Thoracic aorta (tissue), 1 donor: Measurements from ENCODE around the genes CFAP157, PTRH1, PIP5KL1 and SLC25A25.

DNA sequence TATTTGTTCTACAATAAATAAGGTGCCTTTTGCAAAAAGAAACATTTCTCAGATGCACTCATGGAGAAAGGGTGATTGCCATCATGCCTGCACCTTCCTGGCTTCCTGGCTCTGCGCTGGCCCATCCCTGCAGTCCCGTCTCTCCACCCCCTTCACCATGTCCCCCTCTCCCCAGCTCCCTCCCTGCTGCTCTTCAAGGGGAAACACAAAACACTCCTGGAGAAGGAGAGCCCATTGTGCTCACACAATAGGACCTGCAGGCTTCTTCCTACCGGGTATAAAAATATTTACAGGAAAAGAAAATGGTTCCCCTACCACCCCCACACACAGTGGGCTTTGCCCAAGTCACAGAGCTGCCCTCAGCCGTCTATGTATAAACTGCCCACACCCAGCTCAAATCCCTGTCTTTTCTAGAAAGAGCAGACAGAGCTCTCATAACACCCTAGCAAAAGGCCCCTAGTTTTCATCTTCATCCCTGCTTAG lies 40.5 kb downstream of the NIBAN2 start:
- RAMPAGE, long total RNA = no peak

DNA sequence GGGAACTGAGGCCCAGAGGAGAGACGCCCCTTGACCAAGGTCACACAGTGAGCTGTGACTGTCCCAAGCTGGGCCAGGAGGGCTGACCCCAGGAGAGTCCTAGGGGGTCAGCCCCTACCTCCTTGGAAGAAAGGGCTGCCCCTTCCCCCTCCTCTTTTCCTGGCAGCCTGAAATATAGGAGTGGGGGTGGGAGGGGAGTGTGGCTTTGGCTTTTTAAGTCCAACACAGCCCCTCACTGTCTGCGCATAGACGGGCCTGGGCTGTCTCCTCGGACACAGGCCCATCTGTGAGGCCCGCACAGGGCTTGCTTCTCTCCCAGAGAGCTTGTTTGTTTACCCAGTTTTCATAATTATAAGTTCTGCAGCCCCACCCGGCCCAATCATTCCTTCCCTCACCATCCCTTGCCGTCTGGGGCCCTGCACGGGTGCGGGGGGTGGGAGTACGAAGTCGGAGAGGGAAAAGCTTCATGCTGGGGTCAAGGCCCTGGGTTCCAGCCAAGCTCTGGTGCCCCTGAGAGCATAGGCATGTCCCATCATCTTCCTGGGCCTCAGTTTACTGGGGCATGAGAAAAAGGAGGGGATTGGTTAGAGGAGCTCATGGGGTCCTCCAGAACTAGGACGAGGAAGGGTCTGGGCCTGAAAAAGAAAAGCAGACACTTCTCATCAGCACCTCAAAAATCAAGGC lies 10.8 kb downstream of the NIBAN2 start:
- RAMPAGE, long total RNA = no peak

DNA sequence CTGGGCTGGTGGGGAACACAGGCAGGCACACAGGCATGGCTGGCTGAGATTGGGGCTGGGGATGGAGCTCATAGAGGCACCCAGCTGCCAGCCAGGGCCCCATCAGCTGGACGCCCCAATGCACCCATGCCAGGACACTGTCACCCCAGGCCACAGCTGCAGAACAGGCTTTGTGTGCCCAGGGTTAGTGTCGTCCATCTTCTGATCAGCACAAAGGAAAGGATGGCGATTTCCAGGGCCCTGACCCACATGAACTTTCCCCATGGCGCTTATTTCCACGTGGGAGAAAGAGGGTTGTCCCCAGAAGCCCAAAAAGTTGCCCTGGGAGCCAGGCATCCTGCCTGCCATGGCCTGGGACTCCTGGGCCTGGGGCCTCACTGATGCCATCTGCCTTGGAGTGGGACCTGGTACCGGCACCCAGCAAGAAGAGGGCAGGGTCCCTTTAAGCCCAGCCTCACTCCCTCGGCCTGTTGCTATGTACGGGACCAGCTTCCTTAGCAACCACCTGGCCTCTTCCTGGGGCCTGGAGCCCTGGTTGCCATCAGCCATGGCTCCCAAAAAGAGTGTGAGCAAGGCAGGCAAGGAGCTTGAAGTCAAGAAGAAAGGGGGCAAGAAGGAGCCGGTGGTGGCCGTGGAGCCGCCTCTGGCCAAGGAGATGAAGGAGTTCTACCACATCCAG lies at the start of gene CFAP157:
TSS of gene CFAP157 (plus strand) at position 504 of the 679 bp plus-strand sequence.
- RAMPAGE, long total RNA = no peak

- RAMPAGE, long total RNA = start-site peak on the minus strand at chr9:127715612-127715669, 18 reads
These were observed at the start of gene PTRH1 for GRCh38 chr9:127715339-127716390. Gene PTRH1 (minus strand): TSS chr9:127715663.

- RAMPAGE, long total RNA = no peak
These were observed 6.7 kb upstream of the TOR2A start for GRCh38 chr9:127741678-127742271.

- RAMPAGE, long total RNA = no peak
These were observed 8.4 kb downstream of the SH2D3C start for GRCh38 chr9:127769699-127770735.

- RAMPAGE, long total RNA = no peak
These were observed 2.3 kb downstream of the CDK9 start for GRCh38 chr9:127787945-127788712.

DNA sequence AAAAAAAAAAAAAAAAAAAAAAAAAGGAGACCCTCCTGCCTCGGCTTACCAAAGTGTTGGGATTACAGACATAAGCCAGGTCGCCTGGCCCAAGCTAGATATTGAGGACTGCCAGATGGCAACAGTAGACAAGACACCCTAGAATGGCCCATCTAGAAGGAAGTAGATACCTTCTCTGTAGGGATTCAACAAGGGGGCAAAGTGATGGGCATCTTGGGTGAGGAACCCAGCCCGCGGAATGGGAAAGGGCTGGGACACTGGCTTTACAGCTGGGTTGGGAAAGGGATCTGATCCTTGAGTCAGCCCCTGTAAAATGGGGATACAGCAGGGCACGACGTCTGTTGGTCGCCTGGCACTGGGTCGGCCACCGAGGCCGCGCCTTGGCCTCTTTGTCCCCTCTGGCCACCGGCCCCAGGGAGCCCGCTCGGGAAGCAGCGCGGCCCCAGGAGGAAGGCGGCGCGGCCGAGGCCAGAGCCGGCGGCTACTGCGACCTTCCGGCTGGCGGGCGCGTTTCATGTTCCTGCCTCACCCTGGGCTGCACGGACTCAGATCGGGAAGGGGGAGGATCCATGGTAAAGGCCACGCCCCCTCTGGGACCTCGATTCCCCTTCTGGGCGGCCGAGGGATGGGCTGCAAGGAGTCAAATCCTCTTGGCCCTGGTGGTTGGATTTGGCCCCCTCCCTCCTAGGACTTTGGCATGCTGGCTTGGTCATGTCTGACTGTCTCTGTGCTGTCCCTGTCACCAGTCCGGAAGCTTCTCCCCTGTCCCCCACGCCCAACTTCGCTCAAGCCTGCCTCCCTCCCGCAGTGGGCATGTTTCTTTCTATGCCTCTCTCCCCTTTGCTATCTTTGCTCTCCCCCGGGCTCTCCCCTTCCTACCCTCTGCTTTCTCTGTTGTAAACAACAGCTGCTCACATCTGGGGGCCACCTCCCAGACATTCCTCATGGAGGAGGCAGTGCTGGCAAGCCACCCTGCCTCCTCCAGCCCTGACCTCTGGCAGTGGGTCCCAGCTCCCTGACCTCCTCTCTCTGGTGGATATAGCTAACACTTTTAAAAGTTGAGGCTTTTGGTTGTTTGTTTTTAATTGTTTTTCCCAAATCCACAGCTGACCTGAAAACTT lies 25.7 kb downstream of the FPGS start:
- RAMPAGE, long total RNA = no peak

GRCh38 chr9:127874818-127875327 lies 2.6 kb downstream of the AK1 start:
- RAMPAGE, long total RNA = no peak

GRCh38 chr9:127930266-127931424 lies at the start of gene PIP5KL1:
Gene PIP5KL1 (minus strand): TSS chr9:127930777.
- RAMPAGE, long total RNA = no peak

DNA sequence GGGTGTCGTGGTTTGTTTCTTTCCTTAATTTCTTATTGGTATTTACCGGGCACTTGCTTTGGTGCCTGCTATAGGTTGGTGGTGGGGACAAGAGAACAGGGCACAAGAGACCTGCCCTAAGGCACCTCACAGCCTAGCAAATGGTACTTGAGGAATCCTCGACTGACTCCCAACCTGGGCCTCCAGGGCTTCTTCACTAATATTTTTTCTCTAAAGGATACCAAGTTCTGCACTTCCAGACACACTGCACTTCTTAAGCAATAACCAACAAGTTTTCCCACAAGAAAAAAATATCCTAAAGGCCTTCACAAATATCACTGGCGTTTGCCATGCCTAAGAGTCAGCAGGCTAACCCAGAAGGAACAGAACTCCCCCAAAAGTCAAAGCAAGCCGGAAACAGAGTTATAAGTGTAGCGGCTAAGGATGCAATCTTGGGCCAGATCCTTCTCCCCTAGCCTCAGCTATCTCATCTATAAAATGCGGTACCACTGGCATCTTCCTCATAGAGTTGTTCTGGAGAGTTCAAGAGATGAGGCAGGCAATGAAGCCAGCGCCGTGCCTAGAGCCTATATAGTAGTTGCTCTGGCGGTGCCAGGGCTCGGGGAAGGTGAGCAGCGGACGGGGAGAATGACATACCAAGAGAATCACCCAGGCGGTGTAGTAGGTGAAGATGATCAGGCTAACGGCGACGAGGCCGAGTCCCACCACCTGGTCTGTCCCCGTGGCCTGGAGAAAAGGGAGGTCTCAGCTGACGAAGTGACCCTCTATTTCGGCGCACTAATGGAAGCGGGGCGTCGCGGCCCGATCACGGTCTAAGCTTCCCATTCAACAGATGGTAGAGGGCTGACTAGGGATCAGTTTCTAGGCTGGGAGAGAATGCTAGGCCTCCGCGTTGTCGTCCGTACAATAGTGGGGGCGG lies 597 bp downstream of the DPM2 start:
- RAMPAGE, long total RNA = start-site peak on the minus strand centred at position 753 of the sequence, 242 bp wide, 5 reads

DNA sequence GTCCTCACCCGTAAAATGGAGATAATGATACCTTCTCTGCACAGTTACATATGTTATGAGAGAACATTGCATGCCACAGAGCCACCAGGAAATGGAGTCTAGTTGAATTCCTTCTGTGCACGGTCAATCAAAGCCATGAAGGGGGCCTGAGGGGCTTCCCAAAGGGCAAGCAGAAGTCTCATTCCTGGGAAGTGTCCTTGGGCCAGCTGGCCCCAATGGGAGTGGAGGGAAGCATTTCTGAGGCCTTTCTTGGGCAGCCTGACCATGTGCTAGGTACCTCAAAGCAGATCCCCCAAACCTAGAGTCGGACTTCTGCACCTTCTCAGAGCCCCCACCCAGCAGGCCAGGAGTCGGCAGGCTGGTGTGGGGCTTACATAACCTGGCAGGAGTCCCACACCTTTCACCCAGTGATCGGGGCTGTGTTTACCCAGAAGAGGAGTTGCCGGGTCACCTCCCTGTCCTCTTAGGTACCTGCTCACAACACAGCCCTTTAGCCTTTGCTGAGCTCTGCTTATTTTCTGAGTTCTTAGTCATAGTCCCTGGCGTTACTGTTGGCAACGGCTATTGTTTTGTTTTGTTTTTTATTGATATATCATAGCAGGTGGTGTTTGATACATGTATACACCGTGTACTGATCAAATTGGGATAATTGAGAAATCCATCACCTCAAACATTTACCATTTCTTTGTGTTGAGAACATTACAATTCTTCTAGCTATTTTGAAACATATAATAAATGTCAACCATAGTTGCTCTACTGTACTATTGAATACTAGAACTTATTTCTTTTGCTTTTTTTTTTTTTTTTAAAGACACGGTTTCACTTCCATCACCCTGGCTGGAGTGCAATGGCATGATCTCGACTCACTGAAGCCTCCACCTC lies 10.2 kb upstream of the EEIG1 start:
- RAMPAGE, long total RNA = no peak

GRCh38 chr9:128011105-128011501 lies 30.3 kb upstream of the EEIG1 start:
- RAMPAGE, long total RNA = no peak

DNA sequence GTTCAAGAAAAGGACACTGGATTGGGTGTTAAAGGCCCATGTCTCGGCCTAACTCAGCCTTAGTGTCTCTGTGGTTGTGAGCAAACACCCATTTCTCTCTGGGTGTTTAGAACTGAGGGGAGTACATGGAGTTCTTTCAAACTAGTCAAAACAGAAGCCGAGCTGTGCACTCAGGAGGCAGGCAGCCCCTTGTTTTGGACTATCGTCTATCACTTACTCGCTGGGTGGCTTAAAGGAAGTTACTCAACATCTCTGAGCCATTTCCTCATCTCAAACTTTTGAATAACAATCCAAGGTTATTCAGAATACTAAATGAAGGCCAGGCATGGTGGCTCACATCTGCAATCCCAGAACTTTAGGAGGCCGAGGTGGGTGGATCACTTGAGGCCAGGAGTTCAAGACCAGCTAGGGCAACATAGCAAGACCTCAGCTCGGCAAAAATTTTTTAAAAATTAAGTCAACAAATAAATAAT lies 39.9 kb downstream of the NAIF1 start:
- RAMPAGE, long total RNA = no peak

DNA sequence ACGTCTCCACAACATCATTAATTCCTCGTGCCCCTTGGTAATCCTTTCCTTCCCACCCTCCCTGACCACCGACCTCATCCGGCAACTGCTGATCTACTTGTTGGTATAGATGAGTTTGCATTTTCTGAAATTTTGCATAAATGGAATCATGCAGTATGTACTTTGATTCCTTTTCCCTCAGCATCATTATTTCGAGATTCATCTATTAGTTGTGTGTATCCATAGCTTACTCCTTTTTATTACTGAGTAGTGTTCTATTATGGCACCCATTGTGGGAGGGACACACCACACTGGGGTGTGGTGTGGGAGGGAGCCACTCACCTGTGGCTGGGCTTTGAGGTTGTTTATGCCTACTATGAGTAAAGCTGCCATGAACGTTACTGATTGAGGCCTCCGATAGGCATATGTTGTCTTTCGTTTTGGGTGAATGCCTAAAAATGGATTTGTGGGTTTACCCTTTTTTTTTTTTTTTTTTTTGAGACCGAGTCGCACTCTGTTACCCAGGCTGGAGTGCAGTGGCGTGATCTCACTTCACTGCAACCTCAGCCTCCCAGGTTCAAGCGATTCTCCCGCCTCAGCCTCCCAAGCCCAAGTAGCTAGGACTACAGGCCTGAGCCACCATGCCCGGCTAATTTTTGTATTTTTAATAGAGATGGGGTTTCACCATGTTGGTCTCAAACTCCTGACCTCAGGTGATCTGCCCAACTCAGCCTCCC lies 36.2 kb downstream of the NAIF1 start:
- RAMPAGE, long total RNA = no peak

GRCh38 chr9:128056924-128057887 lies 9.9 kb downstream of the NAIF1 start:
- RAMPAGE, long total RNA = no peak

DNA sequence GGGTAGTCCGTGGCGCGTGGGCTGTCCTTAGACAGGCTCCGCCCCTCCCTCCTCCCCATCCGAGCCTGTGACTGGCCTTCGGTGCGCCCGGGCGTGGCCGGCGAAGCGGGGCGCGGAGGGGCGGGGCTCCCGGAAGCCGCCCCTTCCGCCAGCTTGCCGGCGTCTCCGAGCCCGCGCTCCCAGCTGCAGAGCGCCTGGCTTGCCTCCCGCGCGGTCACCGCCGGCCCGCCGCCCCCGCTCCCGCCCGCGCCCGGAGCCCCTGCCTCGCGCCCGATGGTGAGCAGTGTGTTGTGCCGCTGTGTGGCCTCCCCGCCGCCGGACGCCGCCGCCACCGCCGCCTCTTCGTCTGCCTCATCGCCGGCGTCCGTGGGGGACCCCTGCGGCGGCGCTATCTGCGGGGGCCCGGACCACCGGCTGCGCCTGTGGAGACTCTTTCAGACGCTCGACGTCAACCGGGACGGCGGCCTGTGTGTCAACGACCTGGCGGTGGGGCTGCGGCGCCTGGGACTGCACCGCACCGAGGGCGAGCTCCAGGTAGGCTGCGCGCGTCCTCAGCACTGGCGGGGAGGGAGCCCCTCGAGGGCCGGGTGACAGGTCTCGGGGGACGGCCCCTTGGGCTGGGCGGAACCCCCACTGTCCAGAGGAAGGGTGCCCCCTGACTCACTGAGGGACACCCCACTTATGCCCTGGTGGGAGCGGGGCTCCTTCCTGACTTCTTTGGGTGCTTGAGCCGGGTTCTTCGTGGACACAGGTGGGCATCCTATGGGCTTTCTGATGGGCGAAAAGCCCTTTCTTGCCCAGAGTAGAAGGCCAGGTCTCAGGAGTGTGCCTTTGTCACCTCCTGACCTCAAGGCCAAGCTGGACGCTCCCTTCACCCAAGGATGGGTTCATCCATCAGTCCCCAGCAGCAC lies at the start of gene SLC25A25:
TSS of gene SLC25A25 (plus strand) at position 186 of the 911 bp plus-strand sequence.
- RAMPAGE, long total RNA = no peak

DNA sequence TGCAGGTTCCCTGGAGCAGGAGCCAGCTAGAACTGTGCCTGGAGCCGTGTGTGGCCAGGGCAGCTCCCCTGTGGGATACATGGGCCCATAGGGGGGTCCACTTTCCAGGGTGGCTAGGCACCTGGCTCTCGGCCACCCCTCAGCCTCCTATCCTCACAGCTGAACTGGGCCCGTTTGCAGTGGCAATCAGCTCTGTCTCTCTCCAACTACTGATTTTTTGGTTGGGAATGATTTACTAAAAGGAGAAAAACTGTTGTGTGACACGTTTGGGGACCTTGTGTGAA lies 29.7 kb downstream of the PTGES2 start:
- RAMPAGE, long total RNA = no peak

DNA sequence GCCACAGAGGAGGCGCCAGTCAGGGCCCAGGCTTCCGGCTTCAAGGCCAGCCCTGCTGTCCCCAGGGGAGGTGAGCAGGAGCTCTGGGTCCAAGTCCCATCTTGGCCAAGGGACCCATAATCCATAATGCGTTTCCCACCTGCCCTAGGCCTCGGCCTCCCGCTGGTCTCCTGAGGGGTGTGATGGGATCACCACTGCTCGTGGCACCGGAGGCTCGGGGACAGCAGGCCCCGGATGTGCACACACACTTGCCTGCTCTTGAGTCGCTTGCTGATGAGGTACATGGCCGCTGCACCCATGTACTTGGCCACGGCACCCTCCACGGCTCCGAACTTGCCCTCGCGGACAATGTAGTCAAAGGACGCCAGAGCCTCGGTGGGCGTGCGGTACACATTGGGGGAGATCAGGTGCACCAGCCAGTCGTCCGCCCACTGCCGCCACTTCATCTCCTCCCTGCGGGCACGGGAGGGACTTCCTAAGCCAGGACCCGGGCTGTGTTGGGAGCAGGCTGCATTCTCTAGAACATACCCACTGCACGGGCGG lies 4.8 kb downstream of the PTGES2 start:
- RAMPAGE, long total RNA = no peak

DNA sequence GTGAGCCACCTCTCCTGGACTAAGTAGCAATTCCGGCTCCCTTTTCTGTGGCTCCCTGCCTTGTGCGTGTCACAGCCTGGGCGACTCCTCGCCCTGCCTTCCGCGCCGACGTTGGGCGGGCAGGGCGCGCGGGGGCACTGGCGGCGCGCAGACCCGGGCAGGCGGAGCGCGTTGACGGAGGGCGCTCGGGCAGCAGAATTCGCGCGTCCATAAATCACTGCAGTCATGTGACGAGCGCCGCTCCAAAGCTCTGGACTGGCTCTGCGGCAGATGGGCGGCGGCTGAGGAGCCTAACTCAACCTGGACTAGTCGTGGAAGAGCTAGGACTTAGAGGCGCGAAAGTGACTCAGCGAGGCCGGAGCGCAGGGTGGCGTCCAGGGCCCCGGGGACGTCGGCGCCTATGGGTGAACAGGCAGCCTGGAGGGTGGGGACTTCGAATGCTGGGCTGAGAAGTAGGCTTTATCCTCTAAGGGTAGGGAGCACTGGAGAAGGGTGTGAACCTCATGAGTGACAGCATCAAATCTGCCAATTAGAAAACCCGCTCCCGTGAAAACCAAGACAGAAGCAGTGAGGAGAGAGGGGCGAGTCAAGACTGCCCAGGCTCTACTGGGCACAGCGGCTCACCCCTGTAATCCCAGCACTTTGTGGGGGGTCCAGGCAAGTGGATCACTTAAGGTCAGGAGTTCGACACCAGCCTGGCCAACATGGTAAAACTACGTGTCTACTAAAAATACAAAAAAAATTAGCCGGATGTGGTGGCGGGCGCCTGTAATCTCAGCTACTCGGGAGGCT lies 1.6 kb upstream of the CIZ1 start:
- RAMPAGE, long total RNA = no peak